NT2/D1 (cell line): Measurements from ENCODE around the genes LSM10, ZC3H12A and MANEAL.

DNA sequence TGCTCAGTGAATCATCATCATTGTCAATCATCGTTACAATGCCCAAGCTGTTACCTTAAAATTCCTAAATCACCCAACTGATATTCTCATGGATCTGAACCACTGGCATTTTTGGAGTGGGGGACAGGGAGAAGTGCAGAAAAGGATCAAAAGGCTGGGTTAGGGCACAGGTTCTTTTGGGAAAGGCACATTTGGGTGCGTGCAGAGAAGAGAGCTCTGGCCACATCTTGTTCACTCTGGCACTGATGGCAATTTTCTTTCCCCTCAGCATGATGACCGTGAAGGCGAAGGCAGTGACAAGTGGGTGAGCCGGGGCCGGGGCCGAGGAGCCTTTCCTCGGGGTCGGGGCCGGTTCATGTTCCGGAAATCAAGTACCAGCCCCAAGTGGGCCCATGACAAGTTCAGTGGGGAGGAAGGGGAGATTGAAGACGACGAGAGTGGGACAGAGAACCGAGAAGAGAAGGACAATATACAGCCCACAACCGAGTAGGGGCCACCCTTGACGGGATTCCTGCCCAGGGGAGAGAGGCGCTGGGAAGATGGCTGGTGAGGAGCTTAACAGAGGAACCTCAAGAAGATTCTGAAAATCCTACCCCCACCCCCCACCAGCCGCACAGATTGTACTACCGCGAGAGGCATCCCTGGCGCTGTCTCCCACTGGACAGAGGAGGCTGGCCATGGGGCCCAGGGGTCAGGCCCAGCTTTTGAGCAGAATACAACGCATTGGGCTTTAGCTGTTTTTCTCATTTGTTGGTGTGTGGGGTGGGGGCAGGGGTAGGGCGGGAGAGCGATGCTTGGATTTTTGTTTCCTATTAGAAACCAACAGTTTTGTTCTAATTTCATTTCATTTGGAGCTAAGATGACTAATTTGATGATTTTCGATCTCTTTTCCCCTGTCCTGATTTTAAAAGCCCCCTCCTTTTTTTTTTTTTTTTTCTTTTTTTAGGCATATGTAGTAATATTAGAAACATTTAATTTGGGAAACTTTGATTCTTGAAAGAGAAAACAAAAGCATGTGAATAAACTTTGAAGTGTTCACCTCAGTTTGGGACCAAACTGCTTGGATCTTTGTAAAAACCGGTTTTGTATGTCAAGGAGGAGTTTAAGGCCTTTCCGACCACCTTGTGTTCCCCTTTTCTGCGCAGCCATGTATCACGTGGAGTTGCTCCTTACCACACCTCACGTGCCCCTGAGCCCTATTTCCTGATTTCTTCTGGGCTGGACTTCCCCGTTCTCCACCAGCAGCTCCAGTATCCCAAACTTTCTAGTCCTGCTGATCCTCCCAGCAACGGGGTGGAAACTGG lies 2.2 kb upstream of the SH3D21 start:
- RRBS, 2 experiments, result no CpG with 5 or more reads among the region's 32 CpGs

- RRBS, 2 experiments, result 2% methylated on average over 25 to 30 of the region's 94 CpGs
These were observed 612 bp downstream of the SH3D21 start for GRCh38 chr1:36306472-36307487.

DNA sequence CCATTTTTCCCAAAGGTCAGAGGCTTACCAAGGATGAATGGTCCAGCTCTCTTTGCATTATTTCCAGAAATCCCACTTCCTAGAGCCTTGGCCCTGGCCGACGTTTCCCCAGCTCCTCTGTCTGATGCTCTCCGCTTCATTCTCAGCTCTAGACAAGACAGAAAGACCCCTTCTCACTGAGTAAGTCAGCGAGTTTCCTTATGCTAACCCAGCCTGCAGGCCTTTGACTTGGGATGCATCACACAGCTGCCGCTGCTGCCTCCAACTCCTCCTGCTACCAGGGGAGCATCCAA lies 24.6 kb downstream of the STK40 start:
- RRBS, 2 experiments, result no CpG with 5 or more reads among the region's 5 CpGs

GRCh38 chr1:36397142-36398332 lies at the start of gene LSM10:
Gene LSM10, minus strand, starts transcription at chr1:36397908.
- RRBS, 2 experiments, result 1 to 2% methylated on average over 35 of the region's 65 CpGs

- RRBS, 2 experiments, result no CpG with 5 or more reads among the region's 4 CpGs
These were observed 24.4 kb upstream of the GRIK3 start for GRCh38 chr1:37058629-37059191.

DNA sequence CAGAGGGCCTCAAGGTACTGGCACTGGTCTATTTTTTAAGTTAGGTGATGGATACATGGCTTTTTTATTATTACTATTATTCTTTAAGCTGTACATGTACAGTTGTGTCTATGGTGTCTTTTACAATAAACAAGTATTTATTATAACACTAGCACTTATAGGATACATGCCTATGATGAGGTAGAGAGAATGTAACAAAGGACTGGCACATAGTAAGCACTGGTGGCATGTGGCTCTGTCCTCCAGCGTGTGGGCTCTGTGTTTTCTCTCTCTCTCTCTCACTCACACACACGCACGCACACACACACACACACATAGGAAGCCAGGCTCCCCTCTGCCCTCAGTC lies 1.2 kb upstream of the ZC3H12A start:
- RRBS, 2 experiments, result no CpG with 5 or more reads among the region's 3 CpGs

DNA sequence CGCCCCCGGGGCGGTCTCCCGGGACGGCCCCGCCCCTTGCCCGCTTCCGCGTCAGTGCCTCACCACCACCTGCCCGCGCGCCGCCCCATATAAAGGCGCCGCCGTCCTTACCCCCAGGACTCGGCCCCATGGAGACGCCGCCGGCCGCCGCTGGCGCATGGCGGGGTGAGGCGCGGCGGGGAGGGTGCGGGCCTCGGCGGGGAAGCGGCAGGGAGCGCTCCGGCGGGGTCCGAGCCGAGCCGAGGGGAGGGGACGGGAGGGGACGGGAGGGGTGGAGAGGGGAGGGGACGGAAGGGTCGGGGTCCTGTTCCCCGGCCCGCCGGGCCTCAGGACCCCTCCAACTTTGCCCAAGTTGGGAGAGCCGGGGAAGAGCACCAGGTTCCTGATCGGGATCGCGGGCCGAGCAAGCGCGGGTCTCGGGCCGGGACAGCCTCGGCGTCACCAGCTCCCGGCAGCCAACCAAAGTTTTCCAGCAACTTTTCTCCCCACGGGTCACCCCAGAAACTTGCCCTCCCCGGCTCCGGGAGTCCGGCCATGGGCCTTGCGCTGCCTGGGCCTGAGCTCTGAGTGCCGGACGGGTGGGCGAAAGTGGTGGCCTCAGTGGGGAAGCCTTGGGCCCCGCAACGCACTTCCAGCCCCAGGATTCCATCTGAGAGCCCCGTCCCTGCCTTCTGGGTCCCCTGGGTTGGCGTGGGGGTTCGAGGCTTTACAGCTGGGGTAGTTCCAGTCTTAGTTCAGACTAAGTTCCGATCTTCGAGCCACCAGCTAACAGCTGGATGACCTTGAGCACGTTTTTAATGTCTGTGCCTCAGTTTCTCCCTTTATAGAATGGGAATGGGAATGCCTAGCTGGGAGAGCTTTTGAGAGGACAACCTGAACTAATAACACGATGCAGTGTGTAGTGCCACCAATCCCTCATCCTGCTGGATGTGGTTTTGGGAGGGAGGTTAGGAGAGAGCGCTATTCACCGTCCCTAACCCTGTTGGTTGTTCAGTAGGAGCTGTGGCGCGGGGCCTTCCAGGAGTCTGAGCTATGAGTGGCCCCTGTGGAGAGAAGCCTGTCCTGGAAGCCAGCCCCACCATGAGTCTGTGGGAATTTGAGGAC lies at the start of gene ZC3H12A:
Gene ZC3H12A (plus strand): TSS at position 116 of the 1,104 bp plus-strand sequence.
- RRBS, 2 experiments, result 1 to 3% methylated on average over 35 of the region's 77 CpGs

- RRBS, 2 experiments, result 86 to 93% methylated on average over 4 of the region's 22 CpGs
These were observed 1.3 kb downstream of the ZC3H12A start for GRCh38 chr1:37475569-37476114.

- RRBS, 2 experiments, result no CpG with 5 or more reads among the region's 9 CpGs
These were observed 5.0 kb downstream of the SNIP1 start for GRCh38 chr1:37548888-37549661.

DNA sequence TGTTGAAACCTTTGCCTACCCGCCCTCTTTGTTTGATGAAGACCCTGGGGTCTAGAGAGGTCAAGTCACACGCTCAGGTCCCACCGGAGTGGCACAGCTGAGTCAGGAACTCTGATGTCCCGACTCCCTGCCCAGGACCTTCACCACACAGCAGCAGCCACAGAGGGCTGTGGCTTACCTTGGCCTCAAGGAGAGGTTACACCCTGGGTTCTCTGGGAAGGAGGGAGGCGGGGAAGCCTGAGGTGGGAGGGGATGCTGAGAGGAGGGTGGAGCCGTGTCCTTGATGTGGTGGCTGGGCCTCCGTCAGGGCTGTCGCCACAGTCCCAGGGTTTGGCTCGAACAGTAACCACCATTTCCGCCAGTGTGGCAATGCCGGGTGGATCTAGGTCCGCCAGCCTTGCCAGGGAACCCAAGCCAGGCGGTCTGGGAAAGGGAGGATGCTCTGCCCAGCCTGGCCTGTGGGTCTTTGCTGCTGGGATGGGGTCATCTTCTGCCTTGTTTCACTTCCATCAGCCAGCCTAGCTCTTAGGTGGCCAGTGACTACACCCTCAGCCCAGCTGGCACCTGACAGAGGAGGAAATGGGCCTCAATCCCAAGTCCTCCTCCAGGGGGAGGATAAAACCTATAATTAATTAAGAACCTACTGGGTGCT lies 16.4 kb downstream of the C1orf109 start:
- RRBS, 2 experiments, result no CpG with 5 or more reads among the region's 13 CpGs

DNA sequence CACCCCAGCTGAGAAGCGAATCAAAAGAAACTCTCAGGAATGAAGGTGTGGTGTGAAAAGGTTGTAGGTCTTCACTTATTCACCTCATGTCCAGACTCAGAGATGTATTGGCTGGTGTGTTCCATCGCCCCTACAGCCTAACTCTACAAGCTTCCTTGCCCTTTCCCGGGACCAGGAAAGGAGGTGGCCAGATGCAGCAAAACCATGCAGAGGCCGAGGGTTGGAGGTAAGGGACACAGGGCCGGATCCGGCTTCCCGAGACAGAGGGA lies 12.8 kb downstream of the EPHA10 start:
- RRBS, 2 experiments, result 69 to 75% methylated on average over 3 of the region's 7 CpGs

DNA sequence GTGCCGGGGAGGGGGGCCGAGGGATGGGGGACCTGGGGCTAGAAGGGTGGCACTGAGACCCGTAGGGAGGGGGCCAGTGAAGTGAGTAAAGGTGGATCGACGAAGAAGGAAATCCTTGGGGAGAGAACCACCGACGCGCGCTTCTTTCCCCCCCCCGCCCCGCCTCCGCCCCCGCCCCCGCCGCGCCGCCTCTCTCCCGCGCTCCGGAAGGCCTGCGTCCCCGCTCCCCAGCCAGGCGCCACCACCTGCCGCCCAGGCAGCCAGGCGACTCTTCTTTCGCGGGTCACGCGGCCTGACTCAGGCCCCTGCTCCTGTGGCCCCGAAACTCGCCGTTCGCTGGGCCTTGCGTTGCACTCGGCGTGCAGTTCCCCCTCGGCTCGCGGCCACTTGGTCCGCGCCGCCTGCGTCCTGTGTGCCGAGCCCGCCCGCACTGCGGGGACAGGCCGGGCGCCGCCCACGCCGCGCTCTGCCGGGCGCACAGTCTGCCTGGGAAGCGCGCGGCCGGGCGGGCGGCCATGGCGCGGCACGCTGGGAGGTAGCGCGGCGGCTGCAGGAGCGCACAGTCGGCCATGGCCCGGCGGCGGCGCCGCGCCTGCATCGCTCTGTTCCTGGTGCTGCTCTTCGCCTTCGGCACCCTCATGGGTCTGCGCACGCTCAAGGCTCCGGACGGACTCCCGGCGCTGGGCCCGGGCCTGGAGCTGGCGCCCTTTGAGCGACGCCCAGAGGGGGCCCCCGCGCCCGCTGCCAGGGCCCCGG lies at the start of gene MANEAL:
Gene MANEAL (plus strand): TSS at position 234 of the 756 bp plus-strand sequence.
- RRBS, 2 experiments, result 2% methylated on average over 29 of the region's 92 CpGs

DNA sequence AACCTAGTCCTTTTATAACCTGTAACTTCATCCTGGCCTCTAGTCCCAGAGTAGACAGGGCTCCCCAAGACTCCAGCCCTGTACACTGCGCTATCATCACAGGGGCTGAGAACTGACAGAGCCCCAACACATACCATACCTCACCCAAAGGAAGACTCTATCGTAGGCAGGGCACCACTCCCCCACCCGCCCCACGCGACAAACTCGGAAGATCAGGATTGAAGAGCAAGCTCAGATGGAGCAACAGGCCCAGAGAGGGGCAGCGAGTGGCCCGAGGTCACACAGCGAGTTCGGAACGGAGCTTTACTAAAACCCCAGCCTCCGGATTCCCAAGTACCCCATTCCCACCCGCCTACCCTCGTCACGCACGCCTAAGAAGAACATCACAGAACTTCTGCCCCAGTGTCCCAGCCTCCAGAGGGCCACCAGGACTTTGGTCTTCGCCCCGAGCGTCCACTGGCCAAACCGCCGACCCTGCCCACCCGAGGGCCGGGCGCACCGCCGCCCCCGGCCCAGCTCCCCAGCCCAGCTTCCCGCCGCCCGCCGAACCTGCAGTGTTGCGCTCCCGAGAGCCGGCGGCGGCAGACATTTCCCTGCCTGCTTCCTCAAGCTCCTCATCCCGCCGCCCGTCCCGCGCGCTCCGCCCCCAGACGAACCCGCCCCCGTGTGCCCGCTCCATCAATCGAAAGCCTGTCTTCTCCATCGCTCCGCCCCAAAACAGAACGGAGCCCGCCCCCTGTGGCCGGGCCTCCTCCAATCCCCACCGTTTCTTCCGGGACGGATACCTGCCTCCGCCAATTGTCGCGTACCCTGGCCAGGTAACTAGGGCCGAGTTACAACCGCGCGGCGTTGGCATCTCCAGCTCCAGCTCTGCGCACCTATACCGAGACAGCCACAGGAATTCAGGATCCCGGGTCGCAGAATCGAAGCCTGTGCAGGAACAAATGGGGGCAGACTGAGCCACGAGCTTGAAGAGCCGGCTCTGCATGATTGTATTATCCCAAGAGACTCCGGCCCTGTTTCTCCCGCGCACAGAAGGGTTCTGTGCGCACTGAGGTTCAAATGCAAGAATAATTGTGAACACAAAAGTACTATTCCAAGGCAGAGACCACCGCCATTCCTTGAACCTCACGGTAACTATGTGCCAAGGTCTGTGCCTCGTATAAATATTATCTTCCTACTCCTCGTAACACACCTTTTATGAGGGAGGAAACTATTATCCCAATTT lies 15.3 kb downstream of the INPP5B start:
- RRBS, 2 experiments, result 2% methylated on average over 5 of the region's 79 CpGs

DNA sequence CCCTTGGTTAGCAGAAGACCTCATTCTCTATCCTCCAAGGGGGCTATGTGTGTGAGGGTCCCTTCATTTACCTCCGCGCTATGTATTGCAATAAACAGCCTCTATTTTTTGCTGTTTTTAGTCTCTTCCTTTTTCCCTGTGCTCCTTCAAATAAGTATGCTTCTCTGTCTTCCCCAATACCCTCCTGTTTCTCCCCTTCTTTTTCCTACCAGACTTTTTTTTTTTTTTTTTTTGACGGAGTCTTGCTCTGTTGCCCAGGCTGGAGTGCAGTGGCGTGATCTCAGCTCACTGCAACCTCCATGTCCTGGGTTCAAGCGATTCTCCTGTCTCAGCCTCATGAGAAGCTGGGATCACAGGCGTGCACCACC lies 4.1 kb downstream of the SF3A3 start:
- RRBS, 2 experiments, result no CpG with 5 or more reads among the region's 6 CpGs

DNA sequence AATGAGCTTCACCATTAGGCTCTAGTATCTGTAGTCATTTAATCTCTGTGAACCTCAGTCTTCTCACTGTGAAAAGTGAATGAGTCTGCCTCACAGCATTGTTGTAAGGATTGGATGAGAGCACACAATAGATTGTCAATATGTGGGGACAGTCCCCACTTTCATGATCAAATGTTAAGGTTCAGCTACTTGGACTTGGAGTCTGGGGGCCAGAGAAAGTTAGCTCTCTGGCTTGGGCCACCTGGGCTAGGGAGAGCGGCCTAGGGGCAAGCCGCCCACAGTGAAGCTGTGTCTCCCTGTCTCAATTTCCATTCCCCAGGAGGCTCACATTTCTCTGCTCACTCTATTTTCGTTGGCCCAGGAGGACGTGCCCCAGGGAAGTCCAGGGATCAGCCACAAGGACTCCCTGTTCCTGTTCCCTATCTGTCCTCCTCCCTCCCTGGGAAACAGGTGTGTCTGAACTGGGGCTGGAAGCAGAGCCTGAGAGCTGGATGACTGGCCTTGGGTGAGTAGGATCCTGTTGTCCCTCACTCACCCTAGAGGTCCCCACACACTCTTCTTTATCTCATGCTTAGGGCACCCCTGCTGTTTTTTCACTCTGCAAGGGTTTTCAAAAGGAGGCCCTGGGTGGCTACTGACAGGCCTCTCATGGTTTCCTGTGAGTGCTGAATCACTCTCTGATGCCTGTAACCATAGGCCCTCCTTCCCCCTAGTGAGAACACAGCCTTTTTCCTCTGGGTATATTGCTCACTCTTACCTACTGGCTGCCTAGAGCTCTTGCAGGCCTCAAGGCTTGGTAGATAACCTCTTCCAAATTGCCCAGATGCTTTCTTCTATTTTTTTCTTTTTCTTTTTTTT lies 3.5 kb upstream of the UTP11 start:
- RRBS, 2 experiments, result no CpG with 5 or more reads among the region's 4 CpGs

- RRBS, 2 experiments, result no CpG with 5 or more reads among the region's 3 CpGs
These were observed 279.8 kb downstream of the RRAGC start for GRCh38 chr1:38579830-38580152.

- RRBS, 2 experiments, result no CpG with 5 or more reads among the region's 3 CpGs
These were observed 138.5 kb downstream of the RRAGC start for GRCh38 chr1:38720968-38721516.

GRCh38 chr1:38727922-38728938 lies 131.3 kb downstream of the RRAGC start:
- RRBS, 2 experiments, result no CpG with 5 or more reads among the region's 17 CpGs

DNA sequence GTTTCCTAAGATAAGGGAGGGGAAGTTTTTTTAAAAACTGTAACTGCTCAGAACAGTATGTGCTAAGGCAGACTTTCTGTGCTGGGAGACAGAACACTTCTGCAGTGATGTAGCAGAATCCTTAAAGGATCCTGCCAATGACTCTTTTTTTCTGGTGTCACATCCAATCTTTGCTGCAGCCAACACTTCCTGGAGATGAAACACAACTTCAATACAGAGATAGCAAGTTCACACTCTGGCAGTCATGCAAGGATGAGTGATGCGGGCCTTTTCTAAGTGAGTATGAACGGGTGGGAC lies 21.5 kb downstream of the NDUFS5 start:
- RRBS, 2 experiments, result no CpG with 5 or more reads among the region's 2 CpGs